Foreskin fibroblast (primary cell): ENCODE data around the gene GINS1.

- RRBS: no CpG with 5 or more reads among the region's 9 CpGs
These were observed 13.9 kb upstream of the APMAP start for GRCh38 chr20:25006350-25006920.

DNA sequence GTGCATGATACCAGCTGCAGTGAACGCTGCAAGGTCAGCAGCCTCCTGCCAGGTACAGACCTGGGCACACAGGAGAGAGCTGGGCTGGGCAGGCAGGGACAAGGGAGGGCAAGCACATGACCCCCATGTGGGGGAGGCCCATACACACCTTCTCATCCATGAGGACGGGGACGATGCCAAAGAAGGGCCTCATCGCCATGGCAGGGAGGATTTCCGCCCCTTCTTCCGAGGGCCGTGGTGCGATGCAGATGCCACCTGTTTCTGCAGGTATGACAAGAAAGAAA is 21.2 kb upstream of the APMAP start:
- RRBS: no CpG with 5 or more reads among the region's 8 CpGs

- RRBS: no CpG with 5 or more reads among the region's 16 CpGs
These were observed 30.3 kb upstream of the APMAP start for GRCh38 chr20:25022647-25023367.

- RRBS: no CpG with 5 or more reads among the region's 8 CpGs
These were observed 14.9 kb downstream of the ACSS1 start for GRCh38 chr20:25042879-25043503.

DNA sequence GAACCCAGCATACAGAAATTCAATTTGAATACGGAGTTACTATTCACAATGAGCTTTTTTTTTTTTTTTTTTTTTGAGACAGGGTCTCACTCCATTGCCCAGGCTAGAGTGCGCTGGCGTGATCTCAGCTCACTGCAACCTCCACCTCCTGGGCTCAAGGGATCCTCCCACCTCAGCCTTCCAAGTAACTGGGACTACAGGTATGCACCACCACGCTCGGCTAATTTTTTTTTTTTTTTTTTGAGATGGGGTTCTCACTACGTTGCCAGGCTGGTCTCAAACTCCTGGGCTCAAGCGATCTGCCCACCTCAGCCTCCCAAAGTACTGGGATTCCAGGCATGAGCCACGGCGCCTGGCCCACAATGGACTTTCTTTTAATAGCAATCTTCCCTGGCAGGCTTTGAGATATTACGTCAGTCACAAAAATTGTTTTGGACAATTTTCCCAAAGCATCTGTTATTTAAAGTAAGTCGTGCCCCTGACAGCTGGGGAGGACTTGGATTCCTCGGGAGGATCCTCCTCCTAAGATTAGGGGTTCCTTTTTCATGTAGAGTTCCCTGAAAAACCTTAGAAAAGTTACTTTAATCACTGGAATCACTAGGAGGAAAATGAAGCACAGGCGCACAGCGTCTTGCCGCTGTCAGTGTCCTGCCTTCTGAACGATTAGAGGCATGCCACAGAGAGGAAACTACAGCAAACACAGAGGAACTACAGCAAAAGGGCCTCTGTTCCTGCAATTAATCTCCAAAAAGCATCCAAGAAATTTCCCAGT is 4.7 kb downstream of the ACSS1 start:
- RRBS: no CpG with 5 or more reads among the region's 16 CpGs

GRCh38 chr20:25178680-25179200 is 16.8 kb upstream of the ENTPD6 start:
- RRBS: no CpG with 5 or more reads among the region's 2 CpGs

GRCh38 chr20:25191571-25192076 is 3.9 kb upstream of the ENTPD6 start:
- RRBS: no CpG with 5 or more reads among the region's 2 CpGs

DNA sequence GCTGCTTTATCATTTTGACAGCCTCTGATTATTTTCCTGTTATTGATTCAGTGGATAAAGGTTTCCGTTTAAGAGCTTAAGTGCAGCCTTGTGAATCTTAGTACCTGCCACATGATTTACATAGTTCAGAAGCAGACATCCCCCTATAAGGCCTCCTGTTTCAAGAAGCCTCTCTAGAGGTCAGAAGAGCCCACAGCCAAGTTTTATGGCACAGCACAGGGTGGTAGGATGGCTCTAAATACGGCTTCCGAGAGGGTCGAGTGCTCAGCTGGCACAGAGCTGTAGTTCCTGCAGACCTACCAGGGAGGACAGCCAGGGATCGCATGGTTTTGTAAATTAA is 17.6 kb upstream of the PYGB start:
- RRBS: no CpG with 5 or more reads among the region's 5 CpGs

- RRBS: no CpG with 5 or more reads among the region's 5 CpGs
These were observed 51.6 kb downstream of the ABHD12 start for GRCh38 chr20:25338869-25339600.

DNA sequence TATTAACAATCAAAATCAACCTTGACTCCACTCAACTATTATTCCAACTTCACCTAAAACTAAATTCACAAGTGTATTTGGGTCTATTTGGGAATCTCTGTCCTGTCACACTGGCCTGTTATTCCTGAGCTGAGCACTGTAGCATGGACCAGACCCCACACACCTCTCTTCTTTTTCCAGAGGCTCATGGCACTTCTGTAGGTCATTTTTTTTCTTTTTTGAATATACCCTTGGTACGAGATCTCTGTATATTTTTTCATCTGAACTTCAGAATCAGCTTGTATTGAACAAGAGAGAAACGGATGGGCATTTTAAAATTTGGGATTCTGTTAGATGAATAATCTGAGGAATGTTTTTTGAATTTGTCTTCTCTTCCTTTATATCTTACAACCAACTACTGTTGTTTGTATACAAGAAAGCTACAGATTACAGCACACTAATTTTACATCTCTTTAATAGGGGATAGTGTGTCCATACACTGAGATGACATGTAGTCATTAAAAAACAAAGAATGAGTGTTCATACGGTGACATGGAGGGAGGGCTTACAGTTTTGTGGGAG is 23.8 kb downstream of the ABHD12 start:
- RRBS: no CpG with 5 or more reads among the region's 3 CpGs

DNA sequence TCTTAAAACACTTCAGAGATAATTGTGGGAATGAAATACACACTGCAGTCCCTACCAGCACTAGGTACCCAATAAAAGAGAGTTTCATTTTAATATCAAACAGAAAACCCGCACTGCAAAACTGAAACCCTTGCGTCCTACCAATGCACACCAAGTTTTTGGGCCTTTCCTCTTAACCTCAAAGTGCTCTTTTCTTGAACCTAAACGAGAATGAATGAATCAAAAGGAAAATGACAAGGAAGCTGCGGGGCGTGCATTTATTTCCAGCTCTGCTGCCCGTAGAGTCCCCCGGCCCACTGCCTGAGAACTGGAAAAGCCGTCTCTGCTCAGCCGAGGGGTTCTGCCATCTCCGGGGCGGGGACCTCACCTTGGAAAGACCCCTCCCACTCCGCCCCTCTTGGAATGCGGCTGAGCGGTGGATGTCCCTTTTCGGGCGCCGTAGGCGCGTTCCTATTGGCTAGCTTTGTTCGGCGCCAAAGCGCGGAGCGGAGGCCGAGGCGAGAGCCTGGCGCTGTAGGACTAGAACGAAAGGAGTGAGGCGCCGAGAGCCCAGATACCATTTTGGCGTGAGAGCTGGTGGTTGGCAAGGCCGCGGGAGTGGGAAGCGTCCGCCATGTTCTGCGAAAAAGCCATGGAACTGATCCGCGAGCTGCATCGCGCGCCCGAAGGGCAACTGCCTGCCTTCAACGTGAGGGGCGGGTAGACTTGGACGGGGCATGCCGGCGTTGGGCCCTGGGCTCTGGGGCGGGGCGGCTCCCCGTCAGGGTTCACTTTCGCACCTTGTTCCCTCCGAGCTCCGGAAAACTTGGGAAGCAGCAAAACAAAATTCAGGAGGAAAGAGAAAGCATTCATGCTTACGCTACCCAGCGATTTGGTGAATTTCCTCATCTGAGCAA is at the start of gene GINS1:
Gene GINS1 (plus strand): TSS at position 466 of the 896 bp plus-strand sequence.
- RRBS: under 1% methylated on average over 11 of the region's 55 CpGs

DNA sequence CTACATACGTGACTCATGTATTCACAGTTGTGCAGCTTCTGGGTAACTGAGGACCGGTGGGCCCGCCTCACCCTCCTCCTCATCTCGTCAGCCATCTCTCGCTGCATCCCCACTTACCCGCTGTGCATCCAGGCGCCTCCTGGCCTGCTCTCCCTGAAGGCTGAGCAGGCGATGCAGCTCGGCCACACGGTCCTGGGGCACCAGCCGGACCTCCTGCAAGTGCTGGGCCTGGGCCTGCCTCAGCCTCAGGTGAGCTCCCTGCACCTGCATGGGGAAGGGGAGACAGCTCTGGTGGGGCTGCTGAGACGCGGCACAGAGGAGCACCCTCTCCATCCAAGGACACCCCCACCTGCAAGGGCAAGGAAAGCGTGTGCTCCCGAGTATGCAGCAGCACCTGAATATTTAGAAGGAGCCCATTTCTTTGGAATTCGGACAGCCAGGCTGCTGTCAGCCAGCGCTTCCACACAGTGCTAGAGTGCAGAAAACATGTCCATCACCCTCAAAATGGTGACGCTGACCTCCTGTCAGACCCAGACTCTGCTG is 50.9 kb downstream of the GINS1 start:
- RRBS: no CpG with 5 or more reads among the region's 18 CpGs

GRCh38 chr20:25464507-25465050 is 57.1 kb downstream of the GINS1 start:
- RRBS: 61% methylated on average over 5 of the region's 11 CpGs

- RRBS: no CpG with 5 or more reads among the region's 1 CpG
These were observed 2.8 kb downstream of the NINL start for GRCh38 chr20:25582593-25582878.

DNA sequence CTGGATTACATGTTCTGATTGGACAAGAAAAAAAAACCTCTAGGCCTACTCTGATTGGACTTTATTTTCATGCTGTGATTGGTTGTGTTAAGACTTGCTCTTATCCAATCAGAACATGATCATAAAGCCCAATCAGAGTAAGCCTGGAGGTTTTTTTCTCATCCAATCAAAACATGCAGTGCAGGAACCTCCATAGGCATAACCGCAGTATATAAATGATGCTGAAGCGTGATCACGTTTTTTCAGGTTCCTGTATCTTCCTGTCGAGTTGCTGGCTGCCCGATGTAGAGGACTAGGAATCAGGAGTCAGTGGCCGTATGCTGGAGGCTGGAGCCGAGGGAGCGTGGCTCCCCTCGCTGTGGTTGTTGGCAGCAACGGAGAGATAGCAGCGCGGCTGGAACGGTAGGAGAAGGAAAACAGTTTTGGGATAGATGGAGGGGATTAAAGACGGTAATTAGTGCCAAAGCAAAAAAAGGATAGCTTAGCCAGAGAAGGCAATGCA is 439.2 kb upstream of the ZNF337 start:
- RRBS: no CpG with 5 or more reads among the region's 14 CpGs

- RRBS: no CpG with 5 or more reads among the region's 41 CpGs
These were observed 1958.1 kb upstream of the DEFB115 start for GRCh38 chr20:29299103-29299993.

DNA sequence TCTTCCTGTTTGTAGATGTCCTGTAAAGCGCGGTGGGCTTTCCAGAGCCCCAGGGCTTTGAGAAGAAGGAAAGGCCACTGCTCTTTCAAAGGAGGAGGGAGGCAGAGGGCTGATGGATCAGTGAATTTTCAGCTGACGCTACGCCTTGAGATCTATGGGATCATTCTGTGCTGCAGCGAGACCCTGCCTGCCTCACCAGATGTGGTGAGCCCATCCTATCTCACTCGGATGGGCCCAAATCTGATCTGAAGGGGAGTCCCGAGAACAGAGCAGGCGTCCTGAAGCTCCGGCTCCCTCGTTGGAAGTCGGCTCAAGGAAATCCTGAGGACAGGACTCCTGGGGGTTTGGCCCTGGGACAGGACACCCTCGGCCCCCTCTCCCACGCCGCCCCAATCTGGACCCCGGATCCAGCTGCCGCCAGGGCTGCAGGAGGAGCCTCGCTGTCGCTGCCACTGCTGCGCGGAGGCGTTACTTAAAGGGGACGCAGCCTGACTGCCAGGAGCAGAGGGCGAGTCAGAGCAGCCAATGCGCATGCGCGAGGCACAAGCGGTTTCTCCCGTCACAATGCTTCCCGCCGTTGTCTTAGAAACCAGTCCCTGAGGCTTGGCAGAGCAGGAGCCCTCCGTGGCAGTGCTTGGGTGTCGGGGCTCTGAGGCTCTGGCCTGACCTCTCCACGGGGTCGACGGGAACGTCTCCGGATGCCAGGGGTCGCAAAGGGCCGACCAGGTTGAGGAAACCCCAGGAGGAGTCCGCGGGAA is 1568.0 kb upstream of the DEFB115 start:
- RRBS: no CpG with 5 or more reads among the region's 41 CpGs

DNA sequence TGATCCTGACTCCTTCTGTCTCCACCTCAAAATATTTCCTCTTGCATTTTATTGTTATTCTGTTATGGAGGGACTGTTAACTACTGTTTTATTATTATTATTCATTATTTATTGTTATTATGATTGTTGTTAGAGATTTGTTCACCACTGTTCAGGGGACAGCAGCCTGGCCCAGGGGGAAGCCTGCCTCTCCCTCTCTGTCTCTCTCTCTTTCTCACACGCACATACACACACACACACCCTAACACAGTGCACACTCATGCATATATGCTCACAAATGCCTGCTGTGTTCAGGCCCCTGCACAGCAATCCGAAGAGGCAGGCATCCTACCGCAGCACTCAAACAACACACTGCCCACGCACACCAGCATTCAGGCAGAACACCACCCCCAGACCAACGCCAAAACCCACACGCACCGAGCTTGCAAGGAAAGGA is 968.6 kb upstream of the DEFB115 start:
- RRBS: no CpG with 5 or more reads among the region's 7 CpGs

GRCh38 chr20:30376488-30376709 is 881.1 kb upstream of the DEFB115 start:
- RRBS: no CpG with 5 or more reads among the region's 8 CpGs

DNA sequence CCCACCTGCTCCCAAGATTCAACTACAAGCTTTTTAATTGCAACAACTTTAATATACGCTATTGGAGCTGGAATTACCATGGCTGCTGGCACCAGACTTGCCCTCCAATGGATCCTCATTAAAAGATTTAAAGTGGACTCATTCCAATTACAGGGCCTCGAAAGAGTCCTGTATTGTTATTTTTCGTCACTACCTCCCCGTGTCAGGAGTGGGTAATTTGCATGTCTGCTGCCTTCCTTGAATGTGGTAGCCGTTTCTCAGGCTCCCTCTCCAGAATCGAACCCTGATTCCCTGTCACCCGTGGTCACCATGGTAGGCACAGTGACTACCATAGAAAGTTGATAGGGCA is 770.2 kb upstream of the DEFB115 start:
- RRBS: no CpG with 5 or more reads among the region's 7 CpGs